Caco-2 (cell line): ENCODE results near the genes DDX21, NODAL, PALD1 and PRF1.

DNA sequence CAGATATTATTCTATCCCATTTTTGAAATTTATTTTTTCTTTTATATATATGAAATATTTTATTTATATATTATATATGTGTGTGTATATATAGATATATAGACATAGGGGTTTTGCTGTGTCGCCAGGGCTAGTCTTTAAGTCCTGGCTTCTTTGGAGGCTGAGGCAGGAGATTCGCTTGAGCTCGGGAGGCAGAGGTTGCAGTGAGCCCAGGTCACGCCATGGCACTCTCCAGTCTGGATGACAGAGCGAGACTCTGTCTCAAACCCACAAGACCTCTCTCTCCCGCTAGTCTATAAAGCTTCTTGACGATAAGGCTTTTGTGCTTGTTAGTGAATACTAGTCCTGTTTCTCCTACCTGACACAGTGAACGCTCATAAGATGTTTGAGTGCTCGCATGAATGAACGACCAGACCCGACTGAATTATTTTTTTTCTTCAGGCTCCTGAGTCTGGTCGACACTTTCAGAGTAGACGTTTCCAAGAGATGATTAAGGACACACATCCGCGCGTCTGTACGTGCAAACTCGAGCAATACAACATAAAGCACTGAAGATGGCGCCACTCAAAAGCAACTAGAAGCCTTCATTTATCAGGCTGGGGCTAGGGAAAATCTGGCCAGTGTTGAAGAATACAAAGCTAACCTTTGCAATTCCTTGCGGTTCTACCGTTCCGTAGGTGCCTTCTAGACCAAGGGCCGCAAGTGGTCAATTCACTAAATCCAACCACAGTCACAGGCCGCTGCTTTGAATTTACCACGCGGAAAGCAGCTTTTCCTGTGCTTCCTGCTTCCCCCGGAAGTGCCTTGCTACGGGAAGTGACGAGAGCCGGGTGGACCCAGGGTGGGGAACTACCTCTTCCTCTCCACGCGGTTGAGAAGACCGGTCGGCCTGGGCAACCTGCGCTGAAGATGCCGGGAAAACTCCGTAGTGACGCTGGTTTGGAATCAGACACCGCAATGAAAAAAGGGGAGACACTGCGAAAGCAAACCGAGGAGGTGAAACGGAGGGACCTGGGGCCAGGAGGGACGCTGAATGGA, at the start of gene DDX21:
TSS of gene DDX21 (plus strand) at position 854 of the 1,038 bp plus-strand sequence.
- PRO-cap, result unidirectional peak, plus-strand start at position 168 of the sequence; bidirectional peak, plus-strand start at position 325 of the sequence, minus-strand start at position 238 of the sequence; bidirectional peak, plus-strand start at position 541 of the sequence, minus-strand start at position 492 of the sequence; bidirectional peak, plus-strand start at position 854 of the sequence, minus-strand start at position 774 of the sequence
- RRBS, result 5% methylated on average over 8 of the region's 43 CpGs

DNA sequence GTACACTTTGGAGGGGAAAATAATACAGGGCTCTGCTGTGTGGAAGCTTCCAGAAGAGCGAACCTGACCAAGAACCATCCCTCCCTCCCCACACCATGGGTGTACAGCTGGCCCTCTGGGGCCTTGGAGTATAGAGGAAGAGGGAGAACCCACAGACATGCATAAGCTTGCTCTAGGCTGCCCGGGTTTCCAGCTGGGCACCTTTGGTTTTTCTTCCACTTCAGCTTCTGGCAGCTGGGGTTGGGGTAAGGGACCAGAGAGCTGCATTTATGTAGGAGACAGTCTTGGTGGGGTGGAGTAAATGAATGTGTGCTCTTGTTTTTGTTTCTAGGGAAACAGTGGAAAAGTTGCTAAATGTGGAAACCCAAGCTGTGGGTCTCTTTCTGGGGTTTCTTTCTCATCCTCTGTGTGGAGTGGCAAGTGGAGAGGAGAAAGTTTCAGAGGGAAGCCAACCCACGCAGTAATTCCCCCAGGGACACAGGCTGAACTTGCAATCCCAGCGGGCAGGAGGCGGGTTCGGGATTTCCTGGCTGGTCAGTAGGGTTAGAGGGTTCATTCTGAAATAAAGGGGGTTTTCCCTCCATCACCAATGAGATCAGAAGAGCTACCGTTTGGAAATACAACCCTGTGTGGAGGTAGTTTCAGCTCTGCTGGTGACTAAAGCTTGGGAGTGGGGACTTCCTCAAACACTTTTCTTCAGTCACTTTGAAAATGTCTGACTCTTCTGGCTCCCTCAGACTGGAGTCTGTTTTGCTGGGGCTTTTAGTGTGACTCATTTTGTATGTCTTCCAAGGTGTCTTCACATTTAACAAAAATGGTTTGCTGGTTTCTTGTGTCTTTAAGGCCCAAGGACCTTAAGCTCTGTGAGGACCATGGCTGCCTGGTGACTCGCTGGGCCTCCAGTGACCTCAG, 22.3 kb upstream of the SRGN start:
- PRO-cap, result no peak
- RRBS, result no CpG with 5 or more reads among the region's 8 CpGs

DNA sequence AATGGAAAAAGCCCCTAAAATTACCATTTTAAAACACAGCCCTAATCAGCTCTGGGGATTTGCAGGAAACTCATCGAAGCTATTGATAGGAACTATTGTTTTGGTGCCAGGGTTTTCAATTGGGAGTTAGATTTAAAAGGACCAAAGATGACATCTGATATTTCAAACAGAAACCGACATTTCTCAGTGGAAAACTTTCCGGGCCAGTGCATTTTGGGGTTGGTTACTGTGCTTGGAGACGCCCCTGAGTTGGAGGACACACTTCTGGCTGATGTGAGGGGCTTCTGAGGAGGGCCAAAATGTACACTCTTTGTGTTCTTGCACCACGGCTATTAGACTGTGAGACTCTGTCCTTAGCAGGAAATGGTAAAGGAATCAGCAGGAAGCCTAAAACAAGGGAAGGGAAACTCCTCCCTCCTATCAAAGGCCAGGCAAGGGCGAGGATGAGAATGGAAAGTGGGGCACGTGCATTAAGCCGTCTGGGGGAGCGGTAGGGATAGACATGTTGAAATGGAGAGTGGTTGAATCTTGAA, 1.9 kb upstream of the SRGN start:
- PRO-cap, result no peak
- RRBS, result no CpG with 5 or more reads among the region's 9 CpGs

DNA sequence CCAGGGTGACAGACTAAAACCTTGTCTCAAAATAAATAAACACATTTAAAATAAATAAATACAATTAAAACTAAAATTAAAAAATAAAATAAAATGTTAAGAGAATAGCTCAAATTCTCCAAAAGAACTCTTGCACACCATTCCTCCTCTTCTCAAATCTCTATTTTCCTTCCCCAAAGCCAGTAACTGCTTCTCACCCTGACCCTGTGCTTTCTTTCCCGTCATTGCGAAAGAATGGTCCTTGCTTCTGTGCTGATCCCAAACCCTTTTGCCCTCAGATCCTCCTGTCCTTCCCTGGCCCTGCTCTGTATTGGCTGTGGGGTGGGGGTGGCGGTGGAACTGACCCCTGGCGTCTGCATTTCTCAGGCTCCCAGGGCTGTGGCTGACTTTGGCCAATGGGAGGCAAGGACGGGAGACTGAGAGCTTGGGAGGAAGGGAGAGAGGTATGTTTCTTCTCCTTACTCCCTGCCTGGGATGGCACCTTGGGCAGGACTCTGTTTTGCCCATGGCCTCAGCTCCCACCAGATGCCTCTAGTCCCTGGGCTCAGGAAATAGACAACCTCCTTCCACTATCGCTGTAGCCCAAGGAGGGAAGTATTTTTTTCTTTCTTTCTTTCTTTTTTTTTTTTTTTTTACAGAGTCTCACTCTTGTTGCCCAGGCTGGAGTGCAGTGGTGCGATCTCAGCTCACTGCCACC, 12.6 kb downstream of the SRGN start:
- PRO-cap, result no peak
- RRBS, result no CpG with 5 or more reads among the region's 7 CpGs

DNA sequence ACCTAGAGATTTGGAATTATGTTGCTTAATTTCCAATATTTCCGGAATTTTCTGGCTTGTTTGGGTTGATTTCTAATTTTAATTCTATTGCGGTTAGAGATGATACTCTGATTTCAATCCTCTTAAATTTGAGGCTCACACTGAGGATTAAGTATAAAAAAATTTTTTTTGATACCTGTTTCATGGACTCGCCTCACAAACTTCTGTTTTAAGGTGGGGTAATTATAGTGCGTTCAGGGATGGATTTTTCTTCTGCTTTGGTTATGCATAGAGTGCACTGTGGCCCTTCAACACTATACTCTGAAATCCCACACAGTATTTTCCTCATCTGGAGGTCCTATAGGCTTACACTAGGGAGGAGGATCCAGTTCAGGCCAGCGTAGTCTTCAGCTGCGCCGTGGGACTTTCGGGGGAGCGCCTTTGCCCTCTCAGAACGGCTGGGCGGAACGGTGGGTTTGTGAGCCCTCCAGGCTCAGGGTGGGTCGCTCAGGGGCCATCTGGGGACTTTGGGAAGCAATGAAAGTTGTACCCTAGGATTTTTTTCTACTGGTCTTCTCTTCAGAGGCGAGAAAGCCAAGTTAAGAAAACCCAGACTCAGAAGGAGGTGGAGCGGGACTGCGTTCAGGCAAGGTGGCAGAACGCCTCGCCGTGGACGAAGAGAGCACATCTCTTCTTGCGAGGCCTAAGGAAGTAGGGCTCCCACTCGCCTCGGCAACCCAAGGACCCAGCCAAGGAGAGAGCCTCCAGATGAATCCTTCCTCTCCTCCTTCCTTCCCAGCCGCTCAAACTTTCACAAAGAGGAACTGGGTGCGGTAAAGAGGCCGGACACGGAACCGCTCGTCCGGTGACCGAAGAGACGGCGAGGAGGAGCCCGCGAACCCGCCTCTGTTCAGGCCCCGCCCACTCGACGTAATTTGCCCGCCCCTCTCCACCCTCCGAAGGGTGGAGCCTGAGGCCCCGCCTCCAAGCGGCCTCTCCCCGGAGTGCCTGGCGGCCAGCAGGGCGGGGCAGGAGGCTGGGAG, 569 bp upstream of the VPS26A start:
- PRO-cap, result unidirectional peak, plus-strand start at position 382 of the sequence; bidirectional peak, plus-strand start at position 636 of the sequence, minus-strand start at position 617 of the sequence; bidirectional peak, plus-strand start outside the sequence, minus-strand start at position 879 of the sequence
- RRBS, result 5% methylated on average over 5 of the region's 46 CpGs

- PRO-cap, result no peak
- RRBS, result 21% methylated on average over 24 of the region's 65 CpGs
Measured at GRCh38 chr10:69319007-69320160, 737 bp downstream of the HK1 start.

DNA sequence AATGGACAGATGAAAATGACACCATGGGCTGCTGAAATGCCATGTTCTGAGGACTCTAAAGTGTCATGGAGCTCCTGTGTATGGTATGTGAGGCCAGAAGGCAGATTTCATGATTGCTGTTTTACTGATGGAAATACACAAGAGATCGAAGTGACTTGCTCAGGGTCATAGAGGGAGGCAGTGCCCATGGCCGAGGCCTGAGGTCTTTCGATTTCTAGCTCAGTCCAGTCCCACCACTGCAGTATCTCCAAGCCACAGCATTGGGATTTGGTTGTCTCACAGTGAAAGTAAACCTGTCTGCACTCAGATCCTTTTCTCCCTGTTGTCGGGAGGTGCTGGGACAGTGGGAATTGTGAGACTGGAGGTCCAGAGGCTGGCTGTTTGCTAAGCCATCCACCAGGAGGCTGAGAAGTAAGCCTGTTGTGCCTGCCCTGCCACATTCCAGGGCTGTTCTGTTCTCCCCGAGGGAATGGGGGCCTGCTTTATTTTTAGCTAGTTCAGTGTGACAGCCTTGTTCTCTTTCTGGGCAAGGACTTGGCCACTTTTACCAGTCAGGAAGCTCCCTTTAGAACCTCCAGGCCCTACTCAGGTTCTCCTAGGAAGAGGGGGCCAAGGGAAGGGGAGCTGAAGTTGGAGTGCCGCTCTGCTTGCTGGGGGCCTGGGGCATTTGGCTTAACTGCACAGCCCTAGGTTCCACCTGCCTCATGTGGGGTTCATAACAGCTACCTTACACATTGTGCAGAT, 14.5 kb downstream of the HK1 start:
- PRO-cap, result bidirectional peak, plus-strand start at position 480 of the sequence, minus-strand start at position 360 of the sequence
- RRBS, result no CpG with 5 or more reads among the region's 6 CpGs

DNA sequence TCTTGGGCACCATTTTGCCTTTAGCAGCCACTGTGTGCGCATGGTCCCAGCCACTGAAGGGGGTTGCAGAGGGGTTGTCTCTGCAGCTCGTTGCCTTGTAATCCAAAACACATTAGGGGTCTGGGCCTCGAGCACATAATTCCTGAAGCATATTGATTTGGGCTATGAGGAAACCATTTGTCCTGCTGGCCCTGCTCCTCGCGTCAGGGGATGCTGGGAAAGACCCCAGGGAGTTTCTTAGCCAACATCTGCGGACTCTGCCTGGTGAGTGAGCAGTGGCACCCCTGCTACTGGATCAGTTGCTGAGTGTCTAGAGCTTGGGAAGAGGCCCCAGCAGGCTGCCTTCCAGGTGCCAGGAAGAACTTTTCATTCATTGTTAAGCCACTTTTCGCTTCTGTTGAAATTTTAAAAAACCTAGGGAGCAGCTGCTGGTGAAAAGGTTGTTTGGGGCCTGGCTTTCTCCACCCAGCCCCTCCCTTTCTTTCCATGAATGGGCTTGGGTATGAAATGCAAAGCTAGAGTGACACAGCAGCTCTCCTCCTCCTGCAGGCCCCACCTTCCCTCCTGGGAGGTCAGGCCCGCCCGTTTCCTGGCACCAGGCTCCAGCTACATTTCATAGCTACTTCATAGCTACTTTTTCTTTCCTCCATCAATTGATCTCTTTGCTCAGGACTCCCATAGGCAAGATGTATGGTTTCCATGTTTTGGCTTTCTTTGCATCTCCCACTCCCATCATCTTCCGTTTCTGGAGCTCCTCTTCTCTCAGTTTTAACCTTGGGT, 26.8 kb downstream of the TACR2 start:
- PRO-cap, result no peak
- RRBS, result no CpG with 5 or more reads among the region's 10 CpGs

- PRO-cap, result no peak
- RRBS, result no CpG with 5 or more reads among the region's 8 CpGs
Measured at GRCh38 chr10:69456898-69457596, 5.8 kb downstream of the TSPAN15 start.

GRCh38 chr10:69468514-69469028, 17.3 kb downstream of the TSPAN15 start:
- PRO-cap, result bidirectional peak, plus-strand start at chr10:69468961, minus-strand start at chr10:69468784
- RRBS, result no CpG with 5 or more reads among the region's 8 CpGs

- PRO-cap, result no peak
- RRBS, result no CpG with 5 or more reads among the region's 7 CpGs
Measured at GRCh38 chr10:69473361-69473676, 22.1 kb downstream of the TSPAN15 start.

- PRO-cap, result no peak
- RRBS, result no CpG with 5 or more reads among the region's 2 CpGs
Measured at GRCh38 chr10:69728436-69728677, 73.3 kb upstream of the COL13A1 start.

DNA sequence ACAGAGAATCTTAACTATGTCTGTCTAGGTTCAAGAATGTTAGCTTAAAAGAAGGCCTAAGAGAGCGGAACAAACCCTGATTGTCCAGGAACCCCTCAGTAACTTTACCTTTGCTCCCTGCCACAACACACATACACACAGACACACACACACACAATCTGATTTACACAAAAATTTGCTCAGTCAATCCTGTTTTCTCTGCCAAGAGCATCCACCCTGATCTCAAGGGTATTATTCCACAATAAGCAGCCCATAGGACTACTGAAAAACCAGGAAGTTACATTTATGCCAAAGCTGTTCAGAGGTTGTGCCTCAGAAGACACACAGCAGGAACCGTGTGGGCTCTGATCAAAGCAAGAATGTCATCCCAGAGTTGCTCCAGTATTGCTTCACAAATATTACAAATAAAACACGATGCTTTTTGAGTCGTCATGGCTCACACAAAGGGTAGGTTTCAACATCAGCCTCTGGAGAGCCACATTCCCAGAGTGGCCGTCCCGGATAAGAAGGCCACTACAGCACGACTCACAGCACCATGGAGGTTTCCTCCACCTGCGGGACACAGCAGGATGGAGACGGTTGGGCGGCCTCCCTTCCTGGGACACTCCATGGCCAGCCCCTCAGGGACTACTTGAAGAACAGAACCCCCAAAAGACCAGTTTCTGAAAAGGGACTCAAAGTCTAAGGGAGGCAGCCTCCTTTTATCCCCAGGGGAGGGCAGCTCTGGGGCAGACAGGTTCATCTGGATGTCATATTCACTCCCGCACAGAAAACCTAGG, 1.6 kb downstream of the AIFM2 start:
- PRO-cap, result bidirectional peak, plus-strand start at position 513 of the sequence, minus-strand start at position 337 of the sequence
- RRBS, result no CpG with 5 or more reads among the region's 11 CpGs

DNA sequence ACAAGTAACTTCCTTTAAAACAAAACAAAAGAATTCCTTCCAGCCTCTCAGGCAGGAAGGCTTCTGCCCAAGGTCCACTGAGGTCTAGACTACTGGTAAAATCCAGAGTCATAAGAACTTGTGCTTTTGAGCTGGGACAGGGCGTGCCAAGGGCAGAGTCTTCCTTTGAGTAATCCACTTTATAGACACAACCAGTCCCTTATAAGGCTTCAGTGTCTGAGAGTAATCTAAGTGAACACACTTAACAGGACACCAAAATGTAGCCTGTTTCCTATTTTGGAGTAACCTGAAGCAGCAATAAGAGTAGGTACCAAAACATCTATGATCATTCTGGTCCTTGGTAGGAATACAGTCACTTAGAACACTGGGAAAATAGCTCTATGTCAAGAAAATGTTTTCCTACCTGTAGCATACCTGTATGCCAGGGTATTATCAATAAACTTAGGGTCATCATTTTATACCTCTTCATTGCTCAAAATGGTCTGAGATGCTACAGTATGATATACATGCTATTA, 5.2 kb downstream of the PPA1 start:
- PRO-cap, result no peak
- RRBS, result no CpG with 5 or more reads among the region's 1 CpG

DNA sequence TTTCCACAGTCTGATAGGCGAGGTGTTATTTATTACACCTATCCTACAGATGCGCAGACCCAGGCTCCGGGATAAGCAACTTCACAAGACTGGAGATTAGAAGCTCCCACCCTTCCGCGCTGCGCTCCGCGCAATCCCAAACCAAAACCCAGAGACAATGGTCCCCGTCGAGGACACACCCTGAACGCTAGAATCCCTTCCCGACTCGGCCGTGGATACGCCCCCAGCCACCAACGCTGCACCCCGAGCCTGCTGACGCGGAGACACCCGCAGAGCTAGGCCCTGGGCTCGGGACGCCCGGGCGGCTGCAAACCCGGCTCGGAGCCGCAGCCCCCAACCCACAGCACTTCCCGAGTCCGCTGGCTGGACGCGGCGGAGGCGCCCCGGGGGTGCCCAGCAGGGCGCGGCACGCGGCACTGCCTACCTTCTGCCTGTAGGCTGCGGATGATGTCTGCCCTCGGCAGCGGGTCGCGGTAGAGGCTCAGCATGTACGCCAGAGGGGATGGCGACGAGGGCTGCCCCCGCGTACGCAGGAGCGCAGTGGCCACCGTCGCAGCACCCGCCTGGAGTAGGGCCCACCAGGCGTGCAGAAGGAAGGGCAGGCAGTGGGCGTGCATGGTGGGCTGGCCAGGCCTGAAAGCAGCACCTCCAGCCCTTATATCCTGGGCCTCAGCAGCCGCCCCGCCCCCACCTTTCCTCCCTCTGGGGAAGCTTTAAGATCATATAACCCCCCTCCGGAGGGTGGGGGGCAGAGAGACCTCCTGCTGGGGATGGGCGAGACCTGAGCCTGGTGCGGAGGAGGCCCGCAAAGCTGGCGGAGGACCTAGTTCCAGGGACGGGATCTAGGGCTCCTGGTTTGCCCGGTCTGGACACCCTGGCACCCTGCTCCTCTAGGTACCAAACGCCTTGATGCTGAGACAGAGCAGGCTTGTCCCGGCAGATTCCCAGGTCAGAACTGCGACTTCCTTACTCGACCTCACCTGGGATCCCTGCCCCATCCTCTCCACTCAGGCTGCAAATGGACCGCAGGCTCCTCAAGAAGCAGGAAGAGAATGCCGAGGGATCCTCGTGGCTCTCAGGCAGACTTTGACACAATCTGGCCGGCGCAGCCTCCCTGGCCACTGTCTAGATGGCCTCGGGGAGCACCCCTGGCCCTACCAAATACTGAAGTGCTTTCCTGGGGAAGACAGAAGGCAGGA, at the start of gene NODAL:
TSS of gene NODAL (minus strand) at position 631 of the 1,199 bp plus-strand sequence.
- PRO-cap, result no peak
- RRBS, result 94% methylated on average over 16 of the region's 74 CpGs

DNA sequence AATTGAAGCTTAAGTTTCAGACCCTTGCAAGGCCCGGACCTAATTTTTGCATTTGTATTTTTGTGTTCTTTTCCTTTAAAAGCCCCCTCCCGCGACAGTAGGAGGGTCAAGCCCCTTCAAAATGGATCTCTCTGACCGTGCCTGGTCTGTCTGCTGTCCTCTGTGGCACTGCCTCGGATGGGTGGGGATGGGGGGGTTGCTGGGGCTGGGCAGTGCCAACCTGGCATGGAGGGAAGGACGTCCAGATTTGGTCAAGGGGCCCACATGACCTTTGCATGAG, 17.8 kb upstream of the NODAL start:
- PRO-cap, result no peak
- RRBS, result 85% methylated on average over 1 of the region's 6 CpGs

- PRO-cap, result bidirectional peak, plus-strand start at chr10:70478411, minus-strand start at chr10:70478364; bidirectional peak, plus-strand start at chr10:70478497, minus-strand start at chr10:70478532; bidirectional peak, plus-strand start at chr10:70478951, minus-strand start at chr10:70478650
- RRBS, result 3% methylated on average over 69 of the region's 110 CpGs
Measured at GRCh38 chr10:70478206-70479232, at the start of gene PALD1. Gene PALD1, plus strand, starts transcription at chr10:70478767.

- PRO-cap, result no peak
- RRBS, result no CpG with 5 or more reads among the region's 21 CpGs
Measured at GRCh38 chr10:70602459-70603151, at the start of gene PRF1. Gene PRF1, minus strand, starts transcription at chr10:70602741.

DNA sequence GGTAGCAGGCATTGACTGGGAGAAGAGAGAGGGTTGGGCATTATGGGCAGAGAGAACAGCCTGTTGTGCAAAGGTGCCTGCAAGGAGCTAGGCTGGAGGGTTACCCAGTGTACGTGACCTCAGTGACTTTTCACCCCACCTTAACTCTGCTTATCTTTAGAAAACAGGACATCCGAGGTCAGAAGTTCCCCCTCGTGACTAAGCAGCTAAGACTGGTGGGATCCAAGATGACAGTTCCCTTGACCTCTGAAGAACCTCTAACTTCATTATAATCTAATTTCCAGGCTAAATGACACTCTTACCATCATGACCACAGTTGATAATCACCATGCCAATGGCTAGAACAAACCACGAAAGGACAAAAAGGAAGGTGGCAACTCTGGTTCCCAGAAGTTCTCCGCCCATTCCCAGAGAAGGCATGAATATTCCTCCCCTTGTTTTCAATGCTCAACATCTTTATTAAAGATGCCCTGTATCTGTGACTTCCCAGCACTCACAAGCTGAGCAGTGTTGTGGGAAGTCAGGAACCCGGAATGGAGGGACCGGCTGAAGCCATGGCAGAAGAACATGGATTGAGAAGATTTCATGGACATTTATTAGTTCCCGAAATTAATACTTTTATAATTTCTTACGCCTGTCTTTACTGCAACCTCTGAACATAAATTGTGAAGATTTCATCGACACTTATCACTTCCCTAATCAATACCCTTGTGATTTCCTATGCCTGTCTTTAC, 4.9 kb upstream of the ADAMTS14 start:
- PRO-cap, result no peak
- RRBS, result no CpG with 5 or more reads among the region's 10 CpGs

DNA sequence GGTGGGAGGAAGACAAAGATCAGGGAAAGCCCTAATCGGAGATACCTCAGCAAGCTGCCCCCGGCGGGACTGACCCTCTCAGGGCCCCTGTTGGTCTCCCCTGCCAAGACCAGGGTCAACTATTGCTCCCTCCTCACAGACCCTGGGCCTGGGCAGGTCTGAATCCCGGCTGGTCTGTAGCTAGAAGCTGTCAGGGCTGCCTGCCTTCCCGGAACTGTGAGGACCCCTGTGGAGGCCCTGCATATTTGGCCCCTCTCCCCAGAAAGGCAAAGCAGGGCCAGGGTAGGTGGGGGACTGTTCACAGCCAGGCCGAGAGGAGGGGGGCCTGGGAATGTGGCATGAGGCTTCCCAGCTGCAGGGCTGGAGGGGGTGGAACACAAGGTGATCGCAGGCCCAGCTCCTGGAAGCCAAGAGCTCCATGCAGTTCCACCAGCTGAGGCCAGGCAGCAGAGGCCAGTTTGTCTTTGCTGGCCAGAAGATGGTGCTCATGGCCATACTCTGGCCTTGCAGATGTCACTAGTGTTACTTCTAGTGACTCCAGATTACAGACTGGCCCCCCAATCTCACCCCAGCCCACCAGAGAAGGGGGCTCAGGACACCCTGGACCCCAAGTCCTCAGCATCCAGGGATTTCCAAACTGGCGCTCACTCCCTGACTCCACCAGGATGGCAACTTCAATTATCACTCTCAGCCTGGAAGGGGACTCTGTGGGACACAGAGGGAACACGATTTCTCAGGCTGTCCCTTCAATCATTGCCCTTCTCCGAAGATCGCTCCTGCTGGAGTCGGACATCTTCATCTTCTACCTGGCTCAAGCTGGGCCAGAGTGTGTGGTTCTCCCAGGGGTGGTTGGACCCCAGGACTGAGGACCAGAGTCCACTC, 23.9 kb downstream of the TBATA start:
- PRO-cap, result no peak
- RRBS, result 49% methylated on average over 4 of the region's 12 CpGs